Measurements from ENCODE around the gene CST4.

GRCh38 chr20:20669664-20670163, 42.7 kb downstream of the RALGAPA2 start:
- PRO-cap, 2 experiments = no peak in any of the 2 experiments

GRCh38 chr20:20711884-20712339, 532 bp downstream of the RALGAPA2 start:
- PRO-cap, 2 experiments = peak in 2 of 2 experiments; most common plus-strand start chr20:20712063 (in 2); most common minus-strand start chr20:20711971 (in 1)

- PRO-cap, 2 experiments = no peak in any of the 2 experiments
Measured at GRCh38 chr20:21102725-21103229, 23.1 kb upstream of the KIZ start.

DNA sequence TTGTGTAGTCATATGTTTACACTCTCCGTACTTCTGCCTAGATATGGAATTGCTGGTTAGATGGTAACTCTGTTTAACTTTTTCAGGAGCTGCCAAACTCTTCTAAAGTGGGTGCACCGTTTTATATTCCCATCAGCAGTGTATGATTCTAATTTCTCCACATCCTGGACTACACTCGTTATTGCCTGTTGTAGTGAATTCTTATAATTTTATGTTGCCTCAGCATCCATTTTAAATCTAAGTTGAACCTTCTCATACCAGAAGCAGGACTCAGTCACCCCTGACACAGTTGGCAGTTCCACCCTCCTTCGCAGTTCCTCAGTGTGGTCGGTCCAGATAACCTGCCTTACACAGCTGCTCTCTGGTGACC, 33.9 kb downstream of the KIZ start:
- PRO-cap, 2 experiments = no peak in any of the 2 experiments

DNA sequence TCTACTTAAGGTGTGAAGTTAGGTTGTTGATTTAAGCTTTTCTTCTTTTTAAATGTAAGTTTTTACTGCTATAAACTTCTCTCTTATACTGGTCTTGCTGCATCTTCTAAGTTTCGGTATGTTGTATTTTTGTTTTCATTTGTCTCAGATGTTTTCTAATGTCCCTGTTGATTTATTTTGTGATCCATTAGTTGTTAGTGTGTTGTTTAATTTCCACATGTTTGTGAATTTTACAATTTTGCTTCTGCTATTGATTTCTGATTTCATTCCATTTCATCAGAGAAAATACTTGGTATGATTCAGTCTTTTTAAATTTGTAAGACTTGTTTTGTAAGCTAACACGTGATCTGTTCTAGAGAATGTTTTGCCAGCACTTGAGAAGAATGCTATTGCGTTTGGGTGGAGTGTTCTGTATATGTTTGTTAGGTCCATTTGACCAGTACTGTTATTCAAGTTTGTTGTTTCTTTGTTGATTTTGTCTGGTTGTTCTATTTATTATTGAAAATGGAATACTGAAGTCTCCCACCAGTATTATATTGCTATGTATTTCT, 53.8 kb downstream of the KIZ start:
- PRO-cap, 2 experiments = no peak in any of the 2 experiments

GRCh38 chr20:21303925-21304179, 721 bp downstream of the XRN2 start:
- PRO-cap, 2 experiments = no peak in any of the 2 experiments

- PRO-cap, 2 experiments = no peak in any of the 2 experiments
Measured at GRCh38 chr20:21506806-21507120, 7.1 kb downstream of the NKX2-2 start.

GRCh38 chr20:21514621-21515437, 965 bp upstream of the NKX2-2 start:
- PRO-cap, 2 experiments = no peak in any of the 2 experiments

- PRO-cap, 2 experiments = no peak in any of the 2 experiments
Measured at GRCh38 chr20:21548049-21548862, 34.4 kb upstream of the NKX2-2 start.

DNA sequence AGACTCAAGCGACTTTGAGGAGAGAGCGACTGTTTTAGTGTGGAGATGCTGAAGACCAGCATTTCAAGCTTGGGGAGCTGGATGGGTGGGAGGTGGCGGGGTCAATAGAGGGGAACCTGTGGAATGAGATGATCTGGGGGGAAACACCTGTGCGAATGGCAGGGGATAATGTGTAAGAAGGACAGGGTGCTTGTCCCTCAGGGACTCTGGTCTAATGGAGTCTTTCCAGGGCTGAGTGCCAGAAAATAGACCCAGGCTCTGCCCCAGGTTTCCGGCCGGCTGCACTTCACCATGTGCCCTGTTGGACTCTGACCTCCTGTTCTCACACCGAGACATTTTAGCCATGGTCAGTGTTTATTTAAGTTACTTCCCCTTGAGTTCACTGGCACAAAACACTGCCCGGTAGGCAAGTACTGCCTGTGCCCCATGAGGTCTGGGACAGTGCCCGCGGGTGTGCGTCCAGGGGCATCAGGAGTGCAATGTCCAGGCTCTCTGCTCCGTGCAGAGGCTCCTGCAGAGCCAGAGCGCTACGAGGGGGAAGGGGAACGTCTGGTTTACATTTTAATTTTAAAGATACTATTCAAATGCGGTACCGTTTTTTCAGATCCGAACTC, 50.5 kb upstream of the NKX2-2 start:
- PRO-cap, 2 experiments = peak in 1 of 2 experiments; most common plus-strand start position 366 of the sequence (in 1)

- PRO-cap, 2 experiments = peak in 1 of 2 experiments; most common plus-strand start chr20:22466379 (in 1)
Measured at GRCh38 chr20:22466277-22466633, 118.1 kb downstream of the FOXA2 start.

- PRO-cap, 2 experiments = no peak in any of the 2 experiments
Measured at GRCh38 chr20:23027605-23028309, 7.4 kb upstream of the SSTR4 start.

DNA sequence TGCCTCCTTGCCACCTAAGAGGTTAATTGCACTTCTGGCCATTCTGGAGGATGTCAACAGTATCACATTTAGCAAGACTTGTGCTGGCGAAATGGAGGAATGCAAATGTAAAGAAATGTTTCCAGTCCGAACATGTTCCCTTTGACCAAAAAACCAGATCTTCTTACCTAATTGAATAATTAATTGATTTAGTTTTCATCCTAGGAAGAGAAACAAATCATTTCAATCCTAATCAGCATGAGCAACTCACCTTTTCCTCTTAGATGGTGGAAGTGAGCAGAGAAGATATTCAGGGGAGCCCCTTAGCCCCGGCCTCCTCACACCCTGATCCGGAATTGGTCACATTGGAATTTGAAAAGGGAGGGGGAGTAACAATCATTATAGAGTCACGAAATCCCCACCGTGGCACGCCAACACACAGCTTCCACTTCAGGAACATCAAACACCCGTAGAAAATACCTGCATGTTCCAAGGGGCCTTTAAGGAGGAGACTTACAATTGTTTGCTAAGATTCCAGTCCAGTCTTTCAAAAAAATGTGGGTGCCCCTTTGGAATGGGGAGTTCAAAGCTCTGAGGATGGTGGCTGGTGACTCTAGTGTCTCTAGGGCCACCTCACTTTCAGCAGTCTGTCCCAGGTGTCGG, 2.7 kb downstream of the CD93 start:
- PRO-cap, 2 experiments = no peak in any of the 2 experiments

DNA sequence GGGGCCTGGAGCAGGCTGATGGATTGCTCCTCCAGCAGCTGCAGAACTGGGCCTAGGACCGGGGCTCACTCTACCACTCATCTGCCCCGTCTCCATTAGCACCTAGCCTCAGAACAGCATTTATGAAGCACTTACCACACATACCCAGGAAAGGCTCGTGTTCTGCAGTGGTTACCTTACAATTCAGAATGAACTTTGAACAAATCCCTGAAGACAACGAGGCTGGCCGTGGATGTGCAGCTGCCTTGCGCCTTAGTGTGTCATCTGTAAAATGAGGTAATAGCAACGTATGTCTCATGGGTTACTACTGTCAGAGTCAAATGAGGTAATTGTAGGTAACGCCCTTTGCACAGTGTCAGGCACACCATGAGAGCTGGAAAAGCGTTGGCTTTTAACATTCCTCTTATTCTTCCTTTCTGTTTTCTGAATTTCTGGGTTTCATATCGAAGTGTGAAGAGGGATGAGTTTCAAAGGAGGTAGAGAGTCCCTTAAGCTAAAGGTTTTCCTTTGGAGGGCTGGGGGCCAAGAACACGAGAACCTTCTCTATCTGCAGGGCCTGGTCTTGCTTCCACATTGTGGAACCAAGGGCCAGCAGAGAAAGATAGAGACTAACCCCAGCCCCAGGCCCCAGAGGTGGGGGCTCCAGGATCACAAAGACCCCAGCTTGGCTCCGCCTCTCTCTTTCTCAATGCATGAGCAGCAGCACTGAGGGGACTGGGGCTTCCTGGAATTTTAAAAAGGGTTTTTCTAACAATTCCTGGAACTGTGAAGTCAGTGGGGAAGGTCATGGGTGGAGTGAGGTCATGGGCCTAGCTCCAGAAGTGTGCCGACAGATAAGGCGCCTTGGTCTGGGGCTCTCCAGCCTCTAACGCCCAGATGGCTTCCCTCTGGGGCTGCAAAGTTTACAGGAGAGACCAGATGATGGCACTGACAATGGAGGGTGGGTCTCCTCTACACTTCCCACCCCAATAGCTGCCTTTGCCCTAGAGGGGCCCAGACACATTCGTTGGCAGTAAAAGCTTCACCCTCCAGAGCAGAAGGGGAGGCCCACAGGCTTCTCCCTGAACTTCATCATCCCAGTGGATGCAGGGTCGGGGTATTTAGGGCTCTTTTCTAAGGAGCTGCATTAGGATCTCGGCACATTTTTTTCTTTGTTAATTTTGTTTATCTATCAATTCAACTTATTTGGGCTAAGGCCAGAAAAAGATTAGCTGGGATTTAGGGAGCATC, 46.7 kb upstream of the CD93 start:
- PRO-cap, 2 experiments = no peak in any of the 2 experiments

DNA sequence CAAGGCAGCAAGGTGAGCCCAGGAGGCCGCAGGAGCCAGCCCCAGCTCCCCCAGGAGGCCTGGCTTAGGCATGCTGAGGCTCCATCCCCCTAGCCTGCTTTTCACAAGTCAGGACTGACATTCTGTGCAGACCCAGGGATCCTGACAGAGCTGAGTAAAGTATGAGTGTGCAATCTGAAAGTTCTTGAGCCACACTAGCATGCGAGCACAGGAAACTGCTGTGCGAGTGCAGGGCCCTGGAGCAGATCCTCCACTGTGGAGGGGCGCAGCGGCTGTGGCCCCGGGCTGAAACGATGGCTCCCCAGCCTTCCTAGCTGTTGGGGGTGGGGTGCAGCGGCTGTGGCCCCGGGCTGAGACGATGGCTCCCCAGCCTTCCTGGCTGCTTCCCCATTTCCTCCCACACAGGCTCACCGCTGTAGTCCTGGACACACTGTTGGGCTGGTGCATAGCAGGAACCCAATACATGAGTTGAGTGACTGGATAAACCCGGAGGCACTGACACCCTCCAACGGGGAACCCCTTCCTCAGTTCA, 75.3 kb upstream of the CD93 start:
- PRO-cap, 2 experiments = no peak in any of the 2 experiments

GRCh38 chr20:23205636-23206219, 119.6 kb upstream of the CD93 start:
- PRO-cap, 2 experiments = no peak in any of the 2 experiments

DNA sequence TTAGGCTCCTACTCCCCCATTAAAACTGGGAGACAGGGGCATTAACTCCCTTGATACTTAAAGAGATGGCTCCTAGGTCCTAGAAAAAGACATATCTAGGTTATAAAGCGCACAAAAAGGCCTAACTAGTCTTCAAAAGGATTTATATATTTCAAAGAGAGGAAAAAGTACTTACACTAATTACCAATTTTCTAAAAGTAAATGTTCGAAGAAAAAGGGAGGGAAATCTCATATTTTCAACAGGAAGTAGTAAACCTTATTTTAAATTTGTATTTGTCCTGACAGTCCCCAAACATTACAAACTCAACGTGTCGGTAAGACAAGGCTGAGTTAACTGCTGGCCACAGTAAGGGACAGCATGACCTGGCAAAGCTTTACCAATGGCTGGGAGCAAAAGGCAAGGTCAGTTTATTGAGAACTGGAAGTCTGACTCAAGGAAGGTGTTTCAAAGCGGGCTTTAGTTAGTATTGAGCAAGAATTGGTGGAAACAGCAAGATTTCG, 1.1 kb upstream of the GZF1 start:
- PRO-cap, 2 experiments = no peak in any of the 2 experiments

- PRO-cap, 2 experiments = no peak in any of the 2 experiments
Measured at GRCh38 chr20:23688611-23689179, at the start of gene CST4. Gene CST4 (minus strand): TSS chr20:23689038.

- PRO-cap, 2 experiments = no peak in any of the 2 experiments
Measured at GRCh38 chr20:23980939-23981525, 7.5 kb downstream of the GGTLC1 start.

DNA sequence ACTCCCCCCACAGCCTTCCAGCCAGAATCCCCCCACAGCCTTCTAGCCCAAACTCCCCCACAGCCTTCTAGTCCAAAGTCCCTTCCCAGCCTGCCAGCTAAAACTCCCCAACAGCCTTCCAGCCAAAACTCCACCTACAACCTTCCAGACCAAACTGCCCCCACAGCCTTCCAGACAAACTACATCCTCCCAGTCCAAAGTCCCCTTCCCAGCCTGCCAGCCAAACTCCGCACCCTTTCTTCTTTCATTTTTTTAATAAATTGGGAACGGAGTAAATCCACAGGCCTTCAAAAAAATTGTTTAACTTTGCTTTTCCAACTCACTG, 37.3 kb upstream of the SYNDIG1 start:
- PRO-cap, 2 experiments = no peak in any of the 2 experiments

Measured in Metastatic Liver Carcinoma in the Lung (tissue), 2 donors.